Omental fat pad (tissue), 4 donors: ENCODE measurements around the genes KLRC3, PRR4, TAS2R20, TAS2R31 and PRB3.

- PRO-cap: no peak
- RAMPAGE, long total RNA, 4 experiments: no peak in any of the 4 experiments
Measured at GRCh38 chr12:10388562-10389078, 1.2 kb downstream of the KLRK1 start.

DNA sequence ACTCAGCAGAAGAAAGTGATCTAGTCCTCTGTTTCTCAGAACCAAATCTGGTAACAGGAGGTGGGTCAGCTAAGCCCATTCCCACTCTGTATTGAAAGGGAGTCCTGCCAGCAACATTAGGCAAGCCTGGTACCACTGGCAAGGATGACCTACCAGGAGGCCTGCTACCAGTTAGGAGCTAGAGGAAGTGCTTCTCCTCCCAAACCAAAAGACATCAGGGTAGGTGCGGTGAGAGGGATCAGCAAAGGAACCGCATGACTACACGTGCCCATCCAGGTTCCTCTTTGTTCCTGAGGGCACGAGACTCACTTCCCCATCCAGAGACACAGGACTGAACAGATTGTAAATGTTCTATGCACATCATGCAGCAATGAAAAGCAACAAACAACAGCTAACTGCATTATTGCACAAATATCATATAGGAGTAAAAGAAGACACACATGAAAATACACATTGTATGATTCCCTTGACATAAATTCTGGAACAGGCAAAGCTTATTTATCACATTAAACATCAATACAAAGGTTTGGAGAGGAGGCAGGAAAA, 2.8 kb downstream of the KLRC4 start:
- PRO-cap: no peak
- RAMPAGE, long total RNA, 4 experiments: no peak in any of the 4 experiments

DNA sequence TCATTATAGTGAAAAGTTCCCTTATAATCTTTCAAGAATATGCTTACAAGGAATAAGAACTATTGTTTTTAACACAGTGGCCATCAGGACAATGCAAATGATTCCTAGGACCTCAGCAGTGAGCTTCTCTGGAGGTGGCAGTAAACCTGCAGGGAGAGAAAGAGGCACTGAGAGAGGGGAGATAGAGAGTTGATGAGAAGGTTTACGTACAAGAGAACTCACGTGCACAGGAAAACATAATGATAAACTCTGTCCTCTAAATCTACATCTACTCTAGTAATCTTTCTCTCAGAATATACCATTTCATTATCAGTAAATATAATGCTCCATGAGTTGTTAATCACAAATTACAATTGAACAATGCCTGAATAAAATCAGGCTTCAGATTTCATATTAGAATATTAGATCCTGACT, 685 bp downstream of the KLRC4 start:
- PRO-cap: no peak
- RAMPAGE, long total RNA, 4 experiments: start-site peak on the minus strand in 1 of 4 experiments, centred at position 200 of the sequence, 6 reads per replicate

- PRO-cap: no peak
- RAMPAGE, long total RNA, 4 experiments: no peak in any of the 4 experiments
Measured at GRCh38 chr12:10420228-10420646, at the start of gene KLRC3. KLRC3 (minus strand) TSS chr12:10420595.

DNA sequence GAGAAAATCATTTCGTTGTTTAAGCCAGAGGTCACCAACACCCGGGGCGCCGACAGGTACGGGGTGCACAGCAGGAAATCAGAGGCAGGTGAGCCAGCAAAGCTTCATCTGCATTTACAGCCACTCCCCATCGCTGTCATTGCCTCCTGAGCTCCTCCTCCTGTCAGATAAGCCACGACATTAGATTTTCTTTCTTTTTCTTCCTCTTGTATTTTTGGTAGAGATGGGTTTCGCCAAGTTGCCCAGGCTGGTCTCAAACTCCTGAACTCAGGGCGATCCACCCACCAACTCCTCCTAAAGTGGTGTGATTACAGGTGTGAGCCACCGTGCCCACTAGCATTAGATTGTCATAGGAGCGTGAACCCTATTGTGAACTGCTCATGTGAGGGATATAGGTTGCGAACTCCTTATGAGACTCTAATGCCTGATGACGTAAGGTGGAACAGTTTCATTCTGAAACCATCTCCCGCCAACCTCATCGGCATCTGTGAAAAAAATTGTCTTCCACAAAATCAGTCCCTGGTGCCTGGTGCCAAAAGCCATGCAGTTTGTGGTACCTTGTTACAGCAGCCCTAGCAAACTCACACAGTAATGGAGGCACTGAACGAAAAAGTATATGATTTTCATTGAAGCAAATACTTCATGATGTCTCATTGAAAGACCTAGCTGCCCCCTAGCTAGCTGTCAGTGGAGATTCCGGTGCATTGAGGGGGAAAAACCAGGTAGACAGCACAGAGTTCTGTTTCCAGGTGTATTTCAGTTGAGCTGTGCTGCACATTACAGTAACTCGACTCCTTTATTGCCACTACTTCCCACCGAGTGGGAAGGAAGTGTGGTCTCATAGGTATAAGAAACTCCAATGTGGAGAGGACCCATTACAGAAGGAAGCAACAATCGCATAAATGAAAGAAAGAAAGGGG, 1.4 kb downstream of the STYK1 start:
- PRO-cap: no peak
- RAMPAGE, long total RNA, 4 experiments: no peak in any of the 4 experiments

DNA sequence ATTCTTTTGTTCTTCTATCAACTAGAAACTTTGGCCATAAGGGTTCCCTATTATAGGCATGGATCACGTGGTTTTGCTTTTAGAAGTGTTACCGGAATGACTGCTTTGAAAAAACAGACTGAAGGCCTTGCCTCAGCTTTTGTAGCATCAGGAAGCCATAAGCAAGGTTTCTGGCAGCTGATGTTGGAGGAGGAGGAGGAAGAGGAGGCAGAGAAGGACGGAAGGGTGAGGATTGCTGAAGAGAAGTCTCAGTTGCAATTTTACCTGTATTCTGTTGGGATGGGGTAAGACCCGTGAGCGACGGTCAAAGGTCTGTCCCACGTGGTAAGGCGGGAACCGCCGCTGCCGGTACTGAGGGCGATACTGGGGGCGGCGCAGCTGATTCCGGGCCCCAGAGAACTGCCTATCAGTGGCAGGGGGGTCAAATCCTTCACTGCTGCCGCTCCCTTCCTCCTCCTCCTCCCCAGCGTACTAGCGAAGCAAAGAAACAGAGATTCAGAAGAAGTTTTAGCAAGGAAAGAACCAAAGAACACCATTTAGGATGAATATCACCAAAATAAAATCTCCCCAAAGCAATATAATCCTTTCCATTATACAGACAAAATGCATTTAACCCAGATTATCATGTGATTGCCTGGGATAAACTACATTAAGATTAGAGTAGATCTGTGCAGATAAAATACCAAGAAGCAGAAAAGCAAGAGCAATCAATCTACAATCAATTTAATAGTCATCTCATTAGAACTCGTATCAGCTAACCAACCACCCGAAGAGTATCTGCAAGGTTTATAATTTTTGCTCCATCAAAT, 13.3 kb downstream of the YBX3 start:
- PRO-cap: no peak
- RAMPAGE, long total RNA, 4 experiments: no peak in any of the 4 experiments

- PRO-cap: no peak
- RAMPAGE, long total RNA, 4 experiments: no peak in any of the 4 experiments
Measured at GRCh38 chr12:10718010-10719020, 4.8 kb downstream of the YBX3 start.

DNA sequence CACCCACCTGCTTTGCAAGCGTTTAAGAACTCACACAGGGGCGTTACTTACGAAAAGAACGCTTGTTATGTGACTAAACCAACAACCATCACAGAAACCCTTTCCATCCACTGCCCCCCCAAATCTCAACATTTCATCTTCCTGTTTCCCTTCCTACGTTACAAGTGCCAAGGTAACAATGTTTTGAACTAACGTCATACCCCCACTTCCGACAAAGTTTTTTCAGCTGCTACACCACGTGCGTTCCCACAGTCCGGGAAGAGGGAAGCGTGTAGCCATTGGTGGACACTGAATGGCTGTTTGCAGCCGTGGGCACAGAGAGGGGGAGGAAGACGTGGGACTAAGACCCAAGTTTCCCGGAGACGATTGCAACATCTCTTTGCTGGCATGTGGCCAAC, 1.3 kb downstream of the YBX3 start:
- PRO-cap: no peak
- RAMPAGE, long total RNA, 4 experiments: no peak in any of the 4 experiments

GRCh38 chr12:10849141-10849730, at the start of gene PRR4:
PRR4 (minus strand) TSS chr12:10849475.
- PRO-cap: no peak
- RAMPAGE, long total RNA, 4 experiments: no peak in any of the 4 experiments

DNA sequence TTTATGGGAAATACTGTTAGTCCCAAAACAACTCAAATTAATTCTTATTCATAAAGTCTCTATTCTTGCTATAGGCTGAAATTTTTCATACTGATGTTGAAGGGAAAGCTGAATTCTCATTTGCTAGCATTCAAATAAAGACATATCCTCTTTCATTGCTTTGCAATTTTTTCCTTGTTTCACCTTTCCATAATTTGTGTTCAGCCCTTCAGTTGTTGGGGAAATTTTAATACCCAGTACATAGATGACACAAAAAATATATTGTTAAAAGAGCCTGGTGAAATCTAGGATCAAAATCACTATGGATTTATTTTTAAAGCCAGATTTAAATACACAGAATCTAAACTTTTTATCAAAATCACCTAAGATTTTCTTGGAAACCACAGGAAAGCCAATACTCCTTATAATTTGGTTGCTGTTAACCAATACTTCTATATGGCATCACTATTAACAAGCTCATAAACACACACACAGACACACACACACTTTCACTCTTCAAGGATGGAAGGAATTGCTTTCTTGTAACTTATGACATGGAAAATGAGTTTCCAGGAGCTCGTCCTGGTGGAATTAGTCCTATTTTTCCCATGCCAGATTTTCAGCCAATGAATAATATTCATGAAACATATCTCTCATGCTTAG, at the start of gene TAS2R20:
TSS of gene TAS2R20 (minus strand) at position 237 of the 642 bp plus-strand sequence.
- PRO-cap: no peak
- RAMPAGE, long total RNA, 4 experiments: no peak in any of the 4 experiments

DNA sequence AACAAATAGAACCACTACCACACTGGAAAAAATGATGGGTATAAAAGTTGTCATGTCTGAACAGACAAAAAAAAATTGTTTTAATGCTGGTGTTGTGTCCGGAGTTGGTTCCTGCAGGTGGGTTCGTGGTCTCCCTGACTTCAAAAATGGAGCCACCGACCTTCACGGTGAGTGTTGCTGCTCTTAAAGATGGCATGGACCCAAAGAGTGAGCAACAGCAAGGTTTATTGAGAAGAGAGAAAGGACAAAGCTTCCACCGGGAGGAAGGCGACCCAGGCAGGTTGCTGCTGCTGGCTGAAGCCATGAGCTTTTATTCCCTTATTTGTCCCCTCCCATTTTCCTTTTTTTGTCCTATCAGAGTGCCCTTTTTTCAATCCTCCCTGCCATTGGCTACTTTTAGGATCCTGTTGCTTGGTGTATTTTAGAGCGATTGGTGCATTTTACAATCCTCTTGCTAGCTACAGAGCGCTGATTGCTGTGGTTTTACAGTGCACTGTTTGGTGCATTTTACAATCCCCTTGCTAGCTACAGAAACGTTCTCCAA, at the start of gene TAS2R31:
TSS of gene TAS2R31 (minus strand) at position 126 of the 544 bp plus-strand sequence.
- PRO-cap: no peak
- RAMPAGE, long total RNA, 4 experiments: no peak in any of the 4 experiments

DNA sequence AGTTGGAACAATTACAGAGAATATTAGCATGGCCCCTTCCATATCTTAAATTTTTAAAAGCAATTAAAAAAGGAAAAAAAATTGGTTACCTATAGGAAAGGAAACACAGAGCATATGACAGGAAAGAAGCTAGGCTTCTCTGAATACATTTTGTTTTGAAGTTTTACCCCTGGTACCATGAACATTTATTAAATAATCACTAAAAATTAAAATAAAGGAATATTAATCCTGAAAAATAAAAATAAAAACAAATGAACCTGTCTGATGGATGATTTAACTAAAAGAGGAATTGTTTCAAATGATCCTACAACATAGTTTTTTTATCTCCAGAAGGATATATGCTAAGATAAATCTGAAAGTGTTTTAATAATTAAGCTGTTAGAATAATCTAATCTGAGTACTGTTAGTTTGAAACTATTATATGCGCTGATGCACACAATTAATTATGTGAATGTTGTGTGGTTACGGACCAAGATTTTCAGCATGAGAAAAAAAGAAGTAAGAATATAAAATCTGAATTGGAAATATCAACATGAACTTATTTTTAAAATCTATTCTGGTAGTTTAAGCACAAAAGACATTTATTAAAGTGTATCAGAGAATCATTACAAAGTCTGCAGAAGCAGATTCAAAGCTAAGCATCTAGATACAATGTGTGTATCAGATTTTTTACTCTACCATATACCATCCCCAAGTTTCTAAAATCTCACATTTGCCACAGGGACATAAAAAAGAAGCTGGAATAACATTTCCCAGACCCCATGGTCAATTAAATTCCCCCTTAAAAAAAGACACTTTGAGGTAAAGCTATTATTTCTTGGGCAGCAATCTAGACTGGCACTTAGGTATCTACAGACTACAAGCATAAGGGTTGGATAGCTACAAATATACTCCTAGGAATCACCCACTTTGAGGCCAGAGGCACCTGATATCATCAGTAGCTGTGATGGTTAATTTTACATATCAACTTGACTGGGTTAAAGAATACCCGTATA, 7.6 kb upstream of the SMIM10L1 start:
- PRO-cap: no peak
- RAMPAGE, long total RNA, 4 experiments: no peak in any of the 4 experiments

GRCh38 chr12:11269539-11269950, at the start of gene PRB3:
PRB3 (minus strand) TSS chr12:11269707.
- PRO-cap: no peak
- RAMPAGE, long total RNA, 4 experiments: no peak in any of the 4 experiments

DNA sequence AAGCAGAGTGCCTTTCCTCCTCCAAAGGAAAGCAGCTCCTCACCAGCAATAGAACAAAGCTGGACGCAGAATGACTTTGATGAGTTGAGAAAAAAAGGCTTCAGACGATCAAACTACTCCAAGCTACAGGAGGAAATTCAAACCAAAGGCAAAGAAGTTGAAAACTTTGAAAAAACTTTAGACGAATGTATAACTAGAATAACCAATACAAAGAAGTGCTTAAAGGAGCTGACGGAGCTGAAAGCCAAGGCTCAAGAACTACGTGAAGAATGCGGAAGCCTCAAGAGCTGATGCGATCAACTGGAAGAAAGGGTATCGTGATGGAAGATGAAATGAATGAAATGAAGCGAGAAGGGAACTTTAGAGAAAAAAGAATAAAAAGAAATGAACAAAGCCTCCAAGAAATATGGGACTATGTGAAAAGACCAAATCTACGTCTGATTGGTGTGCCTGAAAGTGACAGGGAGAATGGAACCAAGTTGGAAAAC, 18.9 kb downstream of the PRB4 start:
- PRO-cap: no peak
- RAMPAGE, long total RNA, 4 experiments: start-site peak on the plus strand in 1 of 4 experiments, centred at position 137 of the sequence, 16 reads per replicate

DNA sequence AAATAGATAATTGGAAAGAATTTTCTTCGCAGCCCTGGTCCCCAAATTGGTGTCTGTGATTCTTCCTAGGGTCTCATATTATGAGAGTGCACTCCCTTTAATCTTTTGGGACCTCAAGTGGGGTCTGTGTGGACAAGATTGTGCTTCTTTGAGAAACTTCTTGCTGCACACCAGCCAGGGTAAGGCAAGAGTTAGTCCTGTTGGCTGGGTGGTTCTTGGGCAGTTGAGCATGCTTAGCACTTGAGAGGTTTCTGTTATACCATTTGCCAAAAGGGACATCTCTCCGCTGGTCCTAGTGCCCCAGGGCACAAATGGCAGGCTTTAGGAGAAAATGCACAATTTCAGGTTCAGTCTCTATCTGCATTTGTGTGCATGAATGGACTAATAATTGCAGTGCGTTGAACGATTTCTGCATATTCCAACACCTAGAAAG, 13.3 kb downstream of the ETV6 start:
- PRO-cap: no peak
- RAMPAGE, long total RNA, 4 experiments: no peak in any of the 4 experiments

DNA sequence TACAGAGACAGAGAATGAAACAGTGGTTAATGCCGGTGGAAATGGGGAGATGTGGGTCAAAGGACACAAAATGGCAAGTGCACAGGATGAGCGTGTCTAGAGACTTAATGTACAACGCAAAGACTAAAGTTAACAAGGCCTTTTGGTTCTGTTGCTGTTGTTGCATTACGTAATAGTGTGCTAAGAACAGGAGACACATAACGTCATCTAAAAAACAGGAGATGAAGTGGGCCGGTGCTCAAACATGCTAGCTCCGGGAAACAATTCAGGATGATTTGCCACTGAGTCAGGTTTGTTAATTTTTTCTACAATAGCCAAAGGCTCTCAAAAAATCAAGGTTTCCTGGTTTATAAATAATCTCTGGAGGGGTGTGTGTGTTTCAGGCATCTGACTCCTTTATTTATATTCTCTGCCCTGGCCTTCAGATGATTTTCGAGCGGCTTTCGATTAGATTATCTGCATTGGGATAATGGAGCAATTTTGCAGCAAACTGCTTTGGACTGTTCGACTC, 55.6 kb downstream of the ETV6 start:
- PRO-cap: no peak
- RAMPAGE, long total RNA, 4 experiments: no peak in any of the 4 experiments

- PRO-cap: no peak
- RAMPAGE, long total RNA, 4 experiments: no peak in any of the 4 experiments
Measured at GRCh38 chr12:11743604-11744270, 94.3 kb downstream of the ETV6 start.

GRCh38 chr12:11752063-11752754, 102.7 kb downstream of the ETV6 start:
- PRO-cap: no peak
- RAMPAGE, long total RNA, 4 experiments: no peak in any of the 4 experiments

DNA sequence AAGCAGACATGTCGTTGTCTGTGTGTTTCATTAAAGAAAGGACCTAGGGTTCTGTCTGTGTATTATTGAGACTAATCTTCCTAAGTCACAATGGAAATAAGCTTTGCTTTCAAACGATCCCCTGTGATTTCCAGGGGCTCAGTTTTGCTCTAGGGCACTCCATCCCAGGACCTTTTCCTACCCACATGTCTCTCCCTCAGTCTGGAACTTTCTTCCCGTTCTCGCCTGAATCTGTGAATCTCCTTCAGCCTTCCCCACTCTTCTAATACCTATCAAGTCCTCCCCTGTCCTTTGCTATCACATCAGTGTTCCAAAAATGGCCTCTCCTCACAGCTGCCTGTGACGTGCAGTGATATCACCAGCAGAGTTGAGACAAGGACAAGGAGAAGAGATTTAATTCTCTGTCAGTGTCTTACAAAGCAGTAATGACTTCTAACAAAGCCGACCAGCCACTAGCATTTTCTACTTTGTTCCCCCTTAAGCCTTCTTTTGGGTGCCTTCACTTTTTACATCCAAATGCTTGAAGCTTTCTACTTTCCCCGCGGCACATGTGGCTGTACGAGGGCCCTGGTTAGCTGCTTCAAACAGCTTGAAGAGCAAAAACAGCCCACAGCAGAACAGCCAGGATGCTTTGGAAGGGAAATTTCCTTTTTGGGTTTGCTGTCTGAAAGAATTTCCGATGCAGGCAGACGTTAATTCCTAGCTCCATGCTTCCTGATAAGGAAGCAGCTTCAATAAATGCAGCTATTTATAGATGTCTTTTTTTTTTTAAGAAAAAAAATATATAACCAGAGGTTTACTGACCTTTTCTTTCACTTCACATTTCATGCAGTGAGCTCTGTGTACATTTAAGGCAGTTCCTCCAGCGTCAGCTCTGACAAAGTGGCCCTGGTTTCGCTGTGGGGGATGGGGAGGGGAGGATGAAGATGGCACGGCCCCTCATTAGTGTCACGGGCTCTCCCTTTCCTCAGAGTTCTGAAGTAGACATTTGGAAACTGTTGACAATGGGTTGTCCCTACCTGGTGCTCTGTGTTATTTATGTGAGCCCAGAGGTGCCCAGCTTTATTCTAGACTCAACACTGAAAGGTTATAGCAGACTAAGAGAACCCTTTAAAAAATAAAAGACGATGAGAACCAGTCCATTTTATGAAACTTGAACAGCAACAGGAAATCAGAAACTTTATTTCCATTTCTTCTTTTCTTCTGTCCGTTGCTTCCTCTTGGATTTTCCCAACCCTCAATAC, 109.4 kb downstream of the ETV6 start:
- PRO-cap: no peak
- RAMPAGE, long total RNA, 4 experiments: no peak in any of the 4 experiments

GRCh38 chr12:11766271-11767065, 117.0 kb downstream of the ETV6 start:
- PRO-cap: no peak
- RAMPAGE, long total RNA, 4 experiments: no peak in any of the 4 experiments